HT-29 (cell line): ENCODE data around the gene SPART.

DNA sequence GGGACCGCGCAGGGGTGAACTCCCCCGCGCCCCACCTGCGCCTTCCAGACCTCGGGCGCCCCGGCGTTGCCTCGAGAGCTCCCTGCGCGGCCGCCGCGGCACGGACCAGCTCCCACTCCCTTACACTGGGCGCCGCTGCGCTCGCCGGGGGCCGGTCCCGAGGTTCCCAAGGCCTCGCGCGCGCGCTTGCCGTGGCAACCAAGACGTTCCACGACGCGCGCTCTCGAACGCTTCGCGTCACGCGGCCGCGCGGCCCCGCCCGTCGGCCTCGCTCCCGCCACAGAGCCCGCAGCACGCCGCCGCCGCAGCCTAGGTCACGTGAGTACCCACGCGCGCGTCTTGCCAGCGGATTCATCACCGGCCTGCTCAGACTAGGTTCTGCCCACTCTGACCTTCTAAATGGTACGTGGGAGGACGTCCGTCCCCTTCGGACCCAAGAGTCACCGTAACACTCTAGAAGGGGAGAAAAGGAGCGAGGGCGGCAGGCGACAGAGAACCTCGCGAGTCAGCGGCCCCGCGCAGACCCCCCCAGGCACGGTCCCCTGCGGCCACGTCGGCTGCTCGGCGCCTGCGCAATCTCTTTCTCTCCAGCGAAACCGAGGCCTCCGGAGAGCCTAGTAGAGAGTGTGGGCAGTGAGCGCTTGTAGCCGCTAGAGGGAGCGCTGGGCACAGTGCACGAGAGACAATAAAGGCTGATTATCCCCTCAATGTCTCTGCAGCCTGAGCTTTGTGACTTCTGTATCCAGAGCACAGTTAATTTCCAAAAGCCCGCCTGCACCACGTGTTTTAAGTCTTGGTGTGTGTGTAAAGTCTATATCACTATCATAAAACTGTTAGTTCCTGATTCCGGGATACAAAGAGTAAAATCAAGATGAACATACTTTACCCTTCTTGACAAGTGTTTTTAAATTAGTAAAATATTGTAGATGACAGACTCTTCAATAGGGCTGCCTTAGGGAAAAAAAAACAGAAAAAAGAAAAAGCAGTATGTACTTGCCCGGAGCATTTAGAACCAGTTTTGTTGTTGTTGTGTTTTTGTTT, at the start of gene SPART:
Gene SPART, minus strand, starts transcription at position 205 of the 1,041 bp plus-strand sequence.
- RAMPAGE, long total RNA, result no peak

DNA sequence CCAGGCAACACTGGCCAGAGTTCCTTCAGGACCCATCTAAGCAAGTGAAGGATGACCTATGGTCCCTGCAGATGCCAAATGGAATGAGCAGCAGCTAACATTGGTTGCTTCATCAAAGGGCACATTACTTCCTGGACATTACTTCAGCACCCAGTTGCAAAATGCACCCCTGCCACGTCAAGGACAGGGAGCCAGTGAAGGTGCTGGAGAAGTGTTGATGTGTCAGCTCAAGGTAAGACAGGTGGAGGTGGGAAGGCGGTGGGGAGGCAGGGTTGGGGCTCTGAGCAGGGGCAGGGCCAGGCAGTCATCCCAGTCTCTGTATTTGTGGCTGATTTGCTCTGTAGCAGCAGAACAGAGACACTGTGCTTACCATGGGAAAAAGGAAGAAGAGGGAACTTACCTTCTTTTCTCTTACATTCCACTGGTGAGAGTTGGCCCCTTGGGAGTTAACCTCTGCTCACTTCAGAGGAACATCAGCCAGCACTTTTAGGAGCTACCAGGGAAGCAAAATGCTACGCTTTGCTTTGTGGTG, 14.5 kb downstream of the CSNK1A1L start:
- RAMPAGE, long total RNA, result no peak

GRCh38 chr13:37680182-37680491, 81.6 kb upstream of the POSTN start:
- RAMPAGE, long total RNA, result no peak

- RAMPAGE, long total RNA, result no peak
Measured at GRCh38 chr13:37681526-37682133, 83.1 kb upstream of the POSTN start.

DNA sequence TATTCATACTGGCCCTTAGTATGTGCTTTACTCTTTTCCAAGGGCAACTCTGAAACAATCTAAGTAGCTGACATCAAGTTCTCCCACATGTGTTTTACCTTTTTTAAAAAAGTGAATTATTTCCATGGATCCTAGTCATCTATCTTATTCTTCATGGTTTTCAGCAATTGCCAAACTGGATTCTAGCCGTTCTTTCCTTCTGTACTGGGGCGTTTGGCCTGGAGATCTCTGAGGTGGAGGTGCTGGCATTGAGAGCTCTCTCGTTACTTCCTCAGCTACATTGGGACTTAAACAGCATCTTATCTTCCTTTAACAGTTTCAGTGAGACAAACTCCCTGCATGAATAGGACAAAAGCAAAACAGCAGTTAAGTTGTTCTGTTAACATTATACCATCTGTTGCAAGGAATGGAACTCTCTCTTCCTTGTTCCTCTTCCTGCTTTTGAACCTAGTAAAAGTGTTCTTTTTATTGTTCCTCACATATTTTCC, 202.8 kb upstream of the UFM1 start:
- RAMPAGE, long total RNA, result no peak

DNA sequence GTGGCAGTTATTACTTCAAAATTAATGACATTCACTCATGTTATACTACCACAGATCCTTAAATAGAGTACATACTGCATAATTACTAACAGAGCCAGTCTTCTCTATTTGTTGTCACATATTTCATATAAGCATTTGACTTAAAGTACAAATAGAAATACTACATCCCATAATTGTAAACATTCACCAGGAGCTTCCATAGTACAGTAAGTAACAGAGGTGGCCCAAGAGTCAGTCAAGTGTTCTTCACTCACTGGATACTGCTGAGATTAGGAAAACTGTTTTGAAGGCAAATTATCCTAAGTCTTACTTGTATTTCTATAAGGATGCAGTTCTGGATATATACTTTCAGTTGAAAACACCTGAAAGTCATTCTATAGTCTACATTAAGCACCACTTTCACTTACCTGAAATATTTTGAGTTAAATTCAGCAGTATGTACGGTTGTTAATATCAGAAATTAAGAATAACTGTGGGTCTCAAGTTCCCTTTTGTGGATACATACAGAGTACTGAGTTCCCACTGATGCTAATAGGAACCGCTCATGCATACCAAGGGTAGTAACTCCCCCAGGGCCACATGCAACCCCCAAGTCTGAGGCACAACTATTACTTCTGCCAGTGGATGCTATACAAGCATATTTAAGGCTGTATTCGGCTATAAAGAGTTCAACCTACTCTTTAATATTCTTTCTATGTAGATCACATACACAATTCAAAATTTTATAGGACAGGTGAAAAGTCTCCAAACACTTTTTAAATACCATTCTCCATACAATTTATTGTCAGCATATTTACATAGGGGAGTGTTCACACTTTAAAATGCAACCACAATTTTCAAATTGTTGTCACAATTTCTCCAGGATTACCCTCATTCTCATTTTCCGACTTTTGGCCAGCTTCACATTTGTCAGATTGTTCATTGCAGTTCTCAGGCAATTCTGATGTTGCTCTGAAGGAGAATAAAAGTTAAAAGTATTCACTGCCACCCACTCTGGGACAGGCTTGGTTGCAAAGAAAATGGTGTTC, 20.1 kb upstream of the STOML3 start:
- RAMPAGE, long total RNA, result no peak

DNA sequence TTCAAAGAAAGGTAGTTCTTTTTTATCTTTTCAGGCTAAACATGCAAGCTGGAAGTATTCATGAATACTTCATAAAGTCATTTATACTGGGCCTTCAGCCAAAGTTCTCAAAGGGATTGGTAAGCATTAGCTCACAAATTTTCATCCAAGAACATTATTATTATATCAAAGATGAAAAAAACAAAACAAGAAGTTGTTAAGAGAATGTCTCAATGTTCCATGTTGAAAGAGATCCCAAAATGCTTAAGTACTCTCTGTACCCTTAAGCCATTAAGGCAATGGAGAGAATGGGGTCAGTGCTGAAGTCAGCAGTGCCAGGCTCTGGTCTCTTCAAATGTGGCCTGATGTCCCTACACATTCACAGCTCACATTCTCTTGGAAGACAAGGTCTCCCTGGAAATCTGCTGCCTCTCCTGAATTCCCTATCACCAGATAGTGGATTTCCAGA, 171.9 kb downstream of the NHLRC3 start:
- RAMPAGE, long total RNA, result no peak

GRCh38 chr13:39365015-39365742, 237.8 kb downstream of the LHFPL6 start:
- RAMPAGE, long total RNA, result no peak

DNA sequence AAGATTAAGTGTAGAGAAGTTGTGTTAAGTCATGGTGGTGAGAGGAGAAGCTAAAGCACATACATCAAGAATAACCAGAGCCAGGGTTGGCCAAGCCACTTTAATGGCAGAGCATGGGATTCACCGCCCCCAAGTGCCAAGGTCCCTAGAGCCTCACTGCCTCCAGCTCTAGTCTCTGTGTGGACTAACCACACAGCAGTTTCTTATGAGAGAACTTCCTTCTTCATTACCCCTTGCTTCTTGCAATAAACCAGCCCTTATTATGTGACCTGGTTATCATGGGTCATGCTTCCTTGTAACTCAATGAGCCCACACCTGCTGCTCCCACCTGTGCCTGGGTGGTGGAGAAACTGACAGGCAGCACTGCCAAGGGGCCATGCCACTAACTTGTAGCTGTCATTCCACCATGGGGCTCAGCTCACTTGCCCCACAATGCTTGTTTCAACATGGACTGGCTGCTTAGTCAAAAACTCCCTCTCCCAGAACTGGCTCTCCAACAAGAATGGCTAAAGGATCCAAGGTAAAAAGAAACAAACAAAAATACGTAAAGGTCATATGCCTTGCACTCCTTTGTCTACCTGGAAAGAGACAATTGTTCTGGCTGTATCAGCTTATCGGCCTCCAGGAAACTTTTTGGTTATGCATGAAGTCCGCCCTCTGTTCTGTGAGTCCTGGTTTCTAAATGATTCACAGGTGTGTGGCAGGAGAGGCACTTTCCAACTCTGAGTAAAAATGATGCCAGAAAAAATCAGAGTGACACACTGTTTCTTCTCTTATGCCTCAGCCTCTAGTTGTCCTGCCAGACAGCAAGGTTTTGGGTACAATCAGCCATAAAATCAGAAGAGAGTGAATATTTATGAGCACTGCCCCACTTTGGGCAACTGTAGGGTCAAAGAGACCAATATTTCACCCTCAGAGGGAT, 446.4 kb downstream of the COG6 start:
- RAMPAGE, long total RNA, result no peak

GRCh38 chr13:40102764-40103423, 447.4 kb downstream of the COG6 start:
- RAMPAGE, long total RNA, result no peak

DNA sequence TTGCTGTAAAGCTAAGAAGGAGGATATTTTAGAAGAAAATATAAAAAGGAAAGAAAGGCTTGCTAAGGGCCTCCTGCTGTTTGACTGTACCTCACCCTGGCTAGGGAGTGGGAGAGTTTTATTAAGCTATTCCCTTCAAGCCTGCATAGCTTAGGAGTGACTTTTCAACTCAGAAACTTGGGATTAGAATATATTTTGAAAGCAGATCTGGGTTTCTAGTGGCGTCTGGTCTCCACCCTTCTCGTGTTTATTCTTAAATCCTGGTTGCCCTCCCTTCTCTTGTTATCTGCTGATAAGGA, 460.0 kb downstream of the COG6 start:
- RAMPAGE, long total RNA, result no peak

GRCh38 chr13:40220174-40220782, 446.2 kb downstream of the FOXO1 start:
- RAMPAGE, long total RNA, result no peak

DNA sequence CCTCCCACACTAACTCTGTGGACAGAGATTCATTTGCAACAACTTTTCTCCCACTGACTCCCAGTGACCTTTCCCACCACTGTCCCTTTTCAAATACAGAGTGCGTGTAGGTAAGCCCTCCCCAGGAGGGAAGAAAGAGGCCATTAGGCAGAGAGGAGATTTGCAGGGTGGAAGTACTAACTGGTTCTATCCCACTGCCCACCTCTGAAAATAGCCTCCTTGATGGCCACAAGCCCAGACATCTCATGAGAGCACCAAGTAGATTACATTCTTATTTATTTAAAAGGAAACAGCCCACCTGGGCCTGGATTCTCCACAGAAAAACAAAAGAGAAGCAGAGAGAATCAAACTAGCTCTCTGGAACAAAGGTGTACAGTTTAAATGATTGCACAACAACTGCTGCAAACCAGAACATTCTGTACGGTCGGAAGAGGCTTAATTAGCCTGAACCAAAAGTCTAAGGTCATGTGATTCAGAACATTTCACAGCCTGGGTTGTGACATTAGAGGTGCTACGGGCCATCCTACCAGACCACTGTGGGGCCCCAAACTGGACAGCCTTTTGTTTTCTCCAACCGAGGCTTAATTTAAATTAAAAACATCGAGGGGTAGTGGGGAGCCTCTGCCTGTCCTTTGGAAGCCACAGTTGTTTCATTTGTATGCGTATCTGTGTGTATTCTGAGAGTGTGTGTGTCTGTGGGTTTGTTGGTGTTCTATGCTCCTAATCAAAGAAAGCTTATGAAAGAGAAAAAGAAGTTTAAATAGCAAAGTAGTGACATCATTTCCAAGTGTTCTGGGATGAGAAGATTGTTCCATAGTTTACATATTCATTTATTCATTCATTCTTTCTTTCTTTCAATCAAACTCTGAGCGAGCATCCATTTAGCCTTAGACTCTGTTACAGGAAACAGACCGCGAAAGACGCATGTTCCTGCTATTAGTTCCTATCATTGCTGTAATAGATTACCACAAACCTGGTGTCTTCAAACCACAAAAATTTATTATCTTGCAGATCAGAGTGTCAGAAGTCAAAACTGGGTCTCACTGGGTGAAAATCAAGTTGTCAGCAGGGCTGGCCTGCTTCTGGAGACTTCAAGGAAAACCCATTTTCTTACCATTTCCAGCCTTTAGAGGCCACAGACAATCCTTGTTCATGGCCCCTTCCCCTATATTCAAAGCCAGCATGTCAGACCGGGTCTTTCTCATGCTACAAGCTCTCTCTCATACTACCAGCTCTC, 444.9 kb downstream of the FOXO1 start:
- RAMPAGE, long total RNA, result no peak

GRCh38 chr13:40351858-40353088, 314.2 kb downstream of the FOXO1 start:
- RAMPAGE, long total RNA, result no peak

- RAMPAGE, long total RNA, result no peak
Measured at GRCh38 chr13:40377797-40378328, 288.6 kb downstream of the FOXO1 start.

- RAMPAGE, long total RNA, result no peak
Measured at GRCh38 chr13:40402237-40402775, 264.1 kb downstream of the FOXO1 start.

DNA sequence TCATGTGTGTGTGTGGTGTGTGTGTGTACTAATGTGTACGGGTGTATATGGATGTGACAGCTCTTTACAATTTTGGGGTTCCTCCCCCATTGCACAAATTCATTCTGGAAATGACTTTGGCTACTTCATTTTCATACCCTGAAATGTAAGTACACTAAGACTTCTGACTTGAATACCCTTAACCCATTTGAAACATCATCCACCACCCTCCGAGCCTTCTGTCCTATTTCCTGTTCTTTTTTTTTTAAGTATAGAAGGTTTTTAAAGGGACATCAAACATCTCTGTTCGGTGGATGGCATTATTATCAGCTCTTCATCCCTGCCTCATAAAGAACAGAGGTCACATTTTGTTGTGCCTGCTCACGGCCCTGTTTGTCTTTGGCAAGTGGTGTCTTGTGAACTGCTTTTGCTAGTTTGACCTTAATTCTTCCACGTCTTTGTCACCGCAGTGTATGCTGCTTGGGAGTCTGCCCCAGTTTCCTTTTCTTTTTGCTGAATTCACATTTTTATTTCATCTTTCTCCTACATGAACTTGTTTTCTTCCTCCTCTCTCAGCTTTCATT, 228.3 kb downstream of the FOXO1 start:
- RAMPAGE, long total RNA, result no peak

- RAMPAGE, long total RNA, result no peak
Measured at GRCh38 chr13:40615623-40616184, 50.7 kb downstream of the FOXO1 start.

DNA sequence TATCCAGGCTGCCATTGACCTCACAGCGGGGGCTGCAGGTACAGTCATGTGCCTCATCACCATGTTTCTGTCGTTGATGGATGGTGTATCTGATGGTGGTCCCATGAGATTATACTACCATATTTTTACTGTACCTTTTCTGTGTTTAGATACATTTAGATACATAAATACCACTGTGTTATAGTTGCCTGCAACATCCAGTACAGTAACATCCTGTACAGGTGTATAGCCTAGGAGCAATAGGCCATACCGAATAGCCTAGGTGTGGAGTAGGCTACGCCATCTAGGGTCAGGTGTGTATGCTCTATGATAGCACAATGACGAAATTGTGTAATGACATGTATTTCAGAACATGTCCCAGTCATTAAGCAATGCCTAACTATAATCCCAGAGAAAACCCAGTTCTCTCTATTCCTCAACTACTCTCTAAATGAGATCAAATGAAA, 3.9 kb downstream of the SLC25A15 start:
- RAMPAGE, long total RNA, result no peak

DNA sequence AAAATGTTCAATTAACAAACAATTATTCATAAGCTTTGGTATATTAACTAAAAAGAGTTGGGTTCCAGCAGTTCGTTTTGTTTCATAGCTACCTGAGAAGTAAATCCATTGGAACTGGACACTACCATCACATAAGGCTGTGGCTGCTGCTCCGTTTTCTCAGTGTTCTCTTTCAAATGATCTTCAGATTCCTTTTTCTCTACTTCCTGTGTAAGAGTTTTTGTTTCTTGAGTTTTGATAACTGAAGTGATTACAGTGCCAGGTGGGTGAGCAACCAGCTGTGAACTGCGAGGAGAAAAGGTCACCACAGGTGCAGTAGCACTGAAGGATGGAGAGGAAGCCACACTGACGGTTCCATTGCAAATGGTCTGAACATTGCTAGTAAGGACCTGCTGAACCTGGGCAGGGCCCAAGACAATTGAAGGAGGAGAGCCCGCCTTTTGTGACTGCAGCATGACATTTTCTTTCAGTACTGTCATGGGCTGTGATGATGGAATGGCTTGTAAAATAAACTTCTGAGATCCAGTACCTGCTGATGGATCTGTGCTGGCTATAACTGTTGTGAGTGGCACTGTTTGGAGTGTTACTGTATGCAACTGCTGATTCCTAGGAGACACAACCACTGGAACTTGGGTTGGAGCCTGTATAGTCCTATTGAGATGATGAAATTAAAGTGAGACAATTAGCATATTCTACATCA, 85.6 kb downstream of the ELF1 start:
- RAMPAGE, long total RNA, result no peak